Mammary epithelial cell (primary cell): ENCODE measurements around a stretch of chr17.

- CAGE, long polyA plus RNA = no peak
- RRBS = no CpG with 5 or more reads among the region's 16 CpGs
These were observed 971 bp upstream of the TRPV3 start for GRCh38 chr17:3558526-3559039.

DNA sequence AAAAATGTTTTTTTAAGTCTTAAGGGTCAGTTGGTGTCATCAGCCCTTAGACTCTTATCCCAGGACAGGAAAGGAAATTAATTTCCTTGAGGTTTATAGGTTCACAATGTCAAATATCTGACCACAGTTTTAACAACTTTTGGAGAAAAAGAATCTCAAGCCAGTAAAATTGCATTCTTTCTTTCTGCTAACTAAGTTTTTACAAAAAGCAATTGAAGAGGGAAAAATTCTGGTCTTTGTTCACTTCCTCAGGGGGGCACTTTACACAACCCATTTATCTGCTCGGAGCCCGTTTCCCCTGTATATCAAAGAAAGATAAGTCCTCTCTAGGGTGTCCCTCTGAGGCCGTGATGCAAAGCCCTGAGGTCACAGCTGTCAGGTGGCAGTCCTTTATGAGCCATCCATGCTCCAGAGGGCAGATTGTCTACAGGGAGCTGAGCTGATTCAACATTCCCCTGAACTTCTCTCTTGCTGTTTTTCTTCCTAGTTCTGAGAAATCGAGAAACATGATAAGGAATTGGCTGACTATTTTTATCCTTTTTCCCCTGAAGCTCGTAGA is 3.2 kb downstream of the CTNS start:
- CAGE, long polyA plus RNA = no peak
- RRBS = no CpG with 5 or more reads among the region's 5 CpGs

GRCh38 chr17:3660234-3661210 is 7.9 kb downstream of the TAX1BP3 start:
- CAGE, long polyA plus RNA = no peak
- RRBS = 83% methylated on average over 9 of the region's 35 CpGs

DNA sequence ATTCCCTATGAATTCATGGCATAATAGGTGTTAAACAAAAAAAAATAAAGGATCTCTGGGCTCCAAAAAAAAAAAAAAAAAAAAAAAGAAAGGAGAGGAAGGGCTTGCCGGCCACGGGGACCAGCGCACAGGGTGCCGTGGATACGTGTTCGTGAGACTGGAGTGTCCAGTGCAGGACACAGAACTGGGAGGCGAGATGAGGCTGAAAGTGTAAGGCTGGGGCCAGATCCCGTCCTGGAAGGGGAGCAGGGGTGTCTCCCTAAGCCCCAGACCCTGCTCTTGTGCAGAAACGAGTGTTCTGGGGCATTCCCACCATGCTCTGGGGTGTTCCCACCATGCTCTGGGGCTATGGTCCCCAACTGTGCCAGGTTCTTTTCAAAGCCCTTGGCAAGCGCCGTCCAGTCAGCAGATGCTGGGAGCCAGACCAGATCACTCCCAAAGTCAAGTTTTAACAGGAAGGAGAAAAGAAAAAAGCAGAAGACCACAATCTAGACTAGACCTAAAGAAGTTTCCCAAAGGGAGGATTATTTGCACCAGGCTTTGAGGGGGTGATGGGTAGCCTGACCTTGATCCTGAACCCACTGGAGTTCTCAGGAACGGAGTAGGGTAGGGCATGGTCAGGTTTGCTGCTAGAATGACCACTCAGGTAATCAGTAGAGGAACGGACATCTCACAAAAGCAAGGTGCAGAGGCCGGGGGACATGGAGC is 2.5 kb downstream of the TAX1BP3 start:
- CAGE, long polyA plus RNA = no peak
- RRBS = no CpG with 5 or more reads among the region's 14 CpGs

DNA sequence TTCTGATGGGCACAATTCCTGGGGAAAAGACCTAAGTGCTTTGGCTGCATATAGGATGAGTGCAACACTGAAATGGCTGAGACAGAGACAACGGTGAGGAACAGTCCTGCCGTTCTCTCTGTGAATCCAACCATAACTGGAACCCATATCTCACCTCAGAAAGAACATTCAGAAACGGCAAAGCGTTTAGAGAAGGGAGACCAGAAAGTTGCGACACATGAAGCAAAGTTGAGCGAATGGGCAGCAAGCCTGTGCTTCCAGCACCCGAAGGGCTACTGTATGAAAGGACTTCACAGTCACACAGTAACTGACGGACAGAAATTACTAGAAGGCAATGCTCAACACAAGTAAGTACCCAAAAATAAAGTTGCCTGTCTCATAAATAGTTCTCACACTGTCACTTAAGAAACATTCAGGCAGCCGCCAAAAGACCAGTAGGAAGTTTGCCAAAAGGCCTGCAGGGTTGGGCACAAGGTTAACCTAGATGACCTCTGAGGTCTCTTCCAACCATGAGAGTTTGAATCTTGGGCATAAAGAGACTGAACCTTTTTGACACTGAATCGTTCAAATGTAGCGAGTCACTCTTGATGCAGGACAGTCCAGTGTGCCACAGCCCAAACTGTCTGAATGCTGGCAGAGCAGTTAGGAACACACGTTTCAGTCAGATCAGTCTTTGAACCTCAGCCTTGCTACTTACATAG is 10.6 kb downstream of the NCBP3 start:
- CAGE, long polyA plus RNA = no peak
- RRBS = no CpG with 5 or more reads among the region's 12 CpGs

DNA sequence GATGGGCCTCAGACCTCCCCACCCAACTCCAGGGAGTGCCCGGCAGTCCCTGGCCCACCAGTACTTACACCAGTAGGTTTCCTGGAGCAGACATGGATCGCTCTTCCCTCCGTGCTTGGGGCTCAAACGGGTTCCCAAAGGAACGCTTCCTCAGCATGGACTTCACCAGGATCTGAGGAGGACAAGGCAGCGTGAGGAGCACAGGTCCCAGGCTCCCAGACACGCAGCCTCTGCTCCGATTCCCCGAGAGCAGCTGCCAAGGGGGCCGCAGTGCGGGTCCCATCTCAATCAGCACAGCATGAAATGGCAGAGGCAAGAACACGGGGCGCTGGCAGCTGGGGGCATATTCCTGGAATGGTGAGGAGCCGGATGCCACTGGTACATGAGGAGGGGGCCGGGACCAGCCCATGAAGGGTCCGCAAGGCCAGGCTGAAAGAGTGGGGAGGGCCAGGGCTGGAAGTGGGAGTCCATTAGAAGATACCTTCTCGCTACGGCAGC is 19.8 kb upstream of the NCBP3 start:
- CAGE, long polyA plus RNA = no peak
- RRBS = no CpG with 5 or more reads among the region's 18 CpGs

GRCh38 chr17:3892679-3892856 is 285 bp downstream of the CAMKK1 start:
- CAGE, long polyA plus RNA = no peak
- RRBS = 1% methylated on average over 16 of the region's 23 CpGs

DNA sequence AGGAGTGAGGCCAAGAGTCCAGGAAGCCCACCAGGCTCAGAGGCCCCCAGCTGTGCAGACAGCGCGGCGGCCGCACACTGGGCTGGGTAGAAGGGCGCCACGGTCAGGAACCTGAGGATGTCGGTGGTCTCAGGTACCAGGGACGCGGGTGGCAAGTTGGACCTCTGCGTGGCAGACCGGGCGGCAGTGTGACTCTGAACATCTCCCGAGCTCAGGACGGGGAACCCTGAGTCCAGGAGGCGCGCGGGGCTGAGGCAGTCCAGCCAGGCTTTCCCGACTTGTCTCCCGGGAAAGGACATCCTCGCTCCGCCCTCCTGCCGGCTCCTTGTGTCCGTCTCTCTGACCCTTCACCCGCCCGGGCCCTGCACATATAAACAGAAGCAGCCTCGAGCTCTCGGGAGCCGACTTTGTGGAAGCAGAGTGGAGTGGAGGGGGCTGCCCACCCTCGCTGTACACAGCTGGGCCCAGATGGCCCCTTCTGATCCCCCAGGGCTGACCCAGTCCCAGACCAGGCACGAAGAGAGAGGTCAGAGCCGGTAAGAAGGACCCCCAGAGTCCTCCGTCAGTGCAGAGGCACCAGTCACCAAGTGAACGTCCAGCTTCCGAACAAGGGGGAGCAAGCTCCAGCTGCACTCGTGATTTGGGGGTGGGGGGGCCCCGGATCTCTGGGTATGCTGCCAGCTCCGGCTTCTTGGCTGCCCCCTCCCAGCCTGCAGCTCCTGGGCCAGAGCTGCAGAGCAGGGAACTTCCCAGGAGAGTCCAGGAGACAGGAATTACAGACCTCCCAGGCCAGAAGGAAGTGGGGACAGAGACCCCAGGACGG is 8.4 kb upstream of the P2RX1 start:
- CAGE, long polyA plus RNA = no peak
- RRBS = 90% methylated on average over 3 of the region's 38 CpGs

- CAGE, long polyA plus RNA = no peak
- RRBS = no CpG with 5 or more reads among the region's 10 CpGs
These were observed 20.2 kb downstream of the ATP2A3 start for GRCh38 chr17:3944063-3944499.

DNA sequence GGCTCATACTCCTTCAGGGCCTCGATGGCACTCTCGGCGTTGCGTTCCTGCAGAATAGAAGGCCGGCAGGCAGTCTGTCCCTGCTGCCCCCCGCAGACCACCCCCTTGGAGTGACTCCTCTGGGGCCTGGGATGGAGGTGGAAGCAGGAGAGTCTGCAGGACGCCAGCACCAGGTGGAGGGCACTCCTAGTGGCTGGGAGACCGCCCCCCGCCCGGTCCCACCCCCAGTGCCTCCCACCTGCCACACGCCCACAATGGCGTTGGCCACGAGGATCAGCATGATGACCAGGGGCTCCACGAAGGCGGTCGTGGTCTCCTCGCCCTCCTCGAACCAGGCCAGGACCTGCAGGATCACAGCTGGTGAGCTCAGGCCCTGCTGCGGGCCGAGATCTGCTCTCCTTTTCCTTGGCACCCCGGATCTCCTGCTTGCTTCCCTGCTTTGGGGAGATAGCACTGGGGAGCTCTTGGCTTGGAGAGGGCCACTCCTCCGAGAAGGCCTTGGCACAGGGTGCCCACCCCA is 12.8 kb downstream of the ATP2A3 start:
- CAGE, long polyA plus RNA = no peak
- RRBS = no CpG with 5 or more reads among the region's 22 CpGs

GRCh38 chr17:3985736-3986306 is 21.6 kb upstream of the ATP2A3 start:
- CAGE, long polyA plus RNA = no peak
- RRBS = 90% methylated on average over 4 of the region's 19 CpGs

- CAGE, long polyA plus RNA = no peak
- RRBS = 69% methylated on average over 4 of the region's 67 CpGs
These were observed 40.3 kb upstream of the ATP2A3 start for GRCh38 chr17:4004156-4005332.

- CAGE, long polyA plus RNA = no peak
- RRBS = no CpG with 5 or more reads among the region's 10 CpGs
These were observed 41.5 kb upstream of the ATP2A3 start for GRCh38 chr17:4005728-4006050.

DNA sequence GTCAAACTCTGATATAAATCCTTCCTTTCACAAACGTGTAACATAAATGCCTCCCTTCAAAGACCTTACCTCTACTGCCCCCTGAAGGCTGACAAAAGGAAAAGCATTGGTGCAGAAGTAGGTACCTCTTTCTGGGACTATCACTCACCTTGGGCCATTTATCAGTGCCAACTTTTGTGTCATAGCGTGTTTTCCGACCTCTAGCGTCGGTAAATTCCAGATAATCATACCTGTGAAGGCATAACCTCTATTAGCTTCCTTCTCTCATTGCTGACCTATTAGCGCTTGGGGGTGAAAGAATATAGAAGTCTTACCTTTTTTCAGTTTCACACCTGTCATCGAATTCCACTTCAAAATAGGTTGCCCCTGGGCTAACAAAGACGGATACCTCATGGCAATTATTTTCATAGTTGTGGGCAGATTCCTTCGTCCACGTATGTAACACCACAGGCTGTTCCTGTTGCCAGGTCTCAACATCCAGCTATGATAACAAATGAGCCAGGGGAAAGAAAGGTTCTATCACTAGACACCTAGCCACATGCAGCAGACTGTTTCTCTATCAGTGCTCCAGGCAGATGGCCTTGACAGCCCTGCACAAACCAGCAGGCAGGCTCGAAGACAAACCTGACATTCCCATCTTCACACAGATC is 67.8 kb downstream of the ZZEF1 start:
- CAGE, long polyA plus RNA = no peak
- RRBS = no CpG with 5 or more reads among the region's 11 CpGs

DNA sequence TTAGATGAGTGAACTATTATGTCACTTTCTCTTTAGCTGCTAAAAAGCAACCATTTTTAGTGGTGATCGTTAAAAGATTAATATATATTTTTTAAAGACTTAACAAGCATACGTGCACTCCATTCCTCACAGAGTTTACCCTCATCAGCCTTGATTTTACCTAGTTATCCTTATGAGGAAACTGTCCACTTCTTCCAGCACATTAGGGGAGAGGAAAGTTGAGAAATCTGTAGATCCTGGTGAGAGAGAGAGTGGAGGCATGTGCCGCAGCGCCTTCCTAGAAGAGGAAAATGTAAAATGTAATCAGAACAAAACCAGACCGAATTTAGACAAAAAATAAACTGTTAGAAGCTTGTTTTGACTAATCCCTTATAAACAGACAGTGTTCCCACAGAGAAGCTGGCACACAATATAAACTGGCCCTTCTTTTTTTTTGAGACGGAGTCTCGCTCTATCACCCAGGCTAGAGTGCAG is 37.3 kb downstream of the ZZEF1 start:
- CAGE, long polyA plus RNA = no peak
- RRBS = no CpG with 5 or more reads among the region's 7 CpGs

GRCh38 chr17:4230000-4230716 is 33.6 kb downstream of the ANKFY1 start:
- CAGE, long polyA plus RNA = no peak
- RRBS = no CpG with 5 or more reads among the region's 4 CpGs

- CAGE, long polyA plus RNA = no peak
- RRBS = no CpG with 5 or more reads among the region's 3 CpGs
These were observed 32.7 kb upstream of the ANKFY1 start for GRCh38 chr17:4296380-4297009.

DNA sequence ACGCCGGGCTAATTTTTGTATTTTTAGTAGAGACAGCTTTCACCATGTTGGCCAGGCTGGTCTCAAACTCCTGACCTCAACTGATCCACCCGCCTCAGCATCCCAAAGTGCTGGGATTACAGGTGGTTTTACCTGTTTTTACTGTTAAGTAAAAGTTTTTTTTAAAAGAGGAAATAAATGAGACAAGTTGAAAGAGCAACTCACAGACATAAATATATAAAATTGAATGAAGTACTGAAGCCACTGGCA is 31.9 kb downstream of the UBE2G1 start:
- CAGE, long polyA plus RNA = no peak
- RRBS = no CpG with 5 or more reads among the region's 3 CpGs

DNA sequence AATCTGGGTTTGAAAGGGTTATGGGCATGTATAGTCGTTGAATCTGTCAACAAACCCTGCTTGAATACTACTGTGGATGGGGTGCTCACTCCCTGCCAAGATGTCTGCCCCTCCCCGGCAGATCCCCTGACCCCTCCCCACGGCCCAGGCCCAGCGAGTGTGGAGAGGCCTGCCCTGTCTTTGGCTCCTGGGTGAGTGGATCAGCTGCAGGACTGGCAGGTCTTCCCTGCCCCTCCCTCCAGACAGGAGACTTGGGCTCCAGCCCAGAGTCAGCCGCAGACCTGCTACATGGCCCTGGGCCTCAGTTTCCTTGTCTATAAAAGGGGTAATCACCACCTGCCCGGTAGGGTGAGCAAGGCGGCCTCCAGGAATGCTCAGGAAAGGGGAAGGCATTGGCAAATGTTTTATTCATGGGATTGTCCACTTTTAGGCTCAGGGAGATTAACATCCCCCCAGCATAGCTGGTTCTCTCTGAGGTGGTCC is 18.6 kb upstream of the SPNS2 start:
- CAGE, long polyA plus RNA = no peak
- RRBS = no CpG with 5 or more reads among the region's 7 CpGs

DNA sequence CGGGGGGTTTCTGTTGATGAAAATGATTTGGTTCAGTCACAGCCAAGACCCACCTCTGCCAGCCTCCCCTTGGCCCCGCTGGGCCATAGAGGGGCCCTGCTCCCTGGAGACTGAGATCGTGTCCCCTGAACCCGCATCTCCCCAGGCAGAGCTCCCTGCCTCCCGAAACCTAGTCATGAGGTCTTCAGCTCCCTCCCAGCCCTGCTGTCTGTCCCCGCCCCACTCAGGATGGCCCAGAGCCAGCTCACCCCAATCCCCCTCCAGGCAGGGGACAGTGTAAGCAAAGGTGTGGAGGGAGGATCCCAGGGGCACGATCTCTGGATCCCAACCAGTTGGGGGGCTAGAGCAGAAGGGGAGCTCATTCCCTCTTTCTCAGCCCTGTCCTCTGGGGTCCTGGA is 16.1 kb upstream of the SPNS2 start:
- CAGE, long polyA plus RNA = no peak
- RRBS = no CpG with 5 or more reads among the region's 7 CpGs